Epithelial cell of esophagus (primary cell): Measurements from ENCODE around the gene CCNL1.

DNA sequence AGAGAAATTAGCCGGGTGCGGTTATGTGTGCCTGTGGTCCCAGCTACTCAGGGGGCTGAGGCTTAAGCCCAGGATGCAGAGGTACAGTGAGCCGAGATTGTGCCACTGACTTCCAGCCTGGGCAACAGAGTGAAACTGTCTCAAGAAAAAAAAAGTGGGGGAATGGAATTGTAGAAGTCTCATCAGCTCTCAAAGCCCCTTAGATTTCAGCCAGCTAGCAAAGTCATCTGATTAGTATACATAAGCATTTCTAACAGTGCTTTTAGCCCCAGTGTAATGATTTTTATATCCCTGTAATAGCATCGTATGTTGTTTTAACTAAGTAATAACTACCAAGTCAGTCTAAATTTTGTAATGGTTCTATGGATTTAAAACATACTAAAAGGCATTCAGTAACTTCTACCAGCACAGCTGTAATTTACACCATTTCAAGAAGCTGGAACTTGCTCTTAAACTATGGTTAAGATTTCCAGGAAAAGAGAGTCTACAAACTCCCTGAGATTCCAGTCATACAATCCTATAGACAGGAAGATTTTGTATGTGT lies 33.4 kb downstream of the TIPARP start:
- RRBS: no CpG with 5 or more reads among the region's 4 CpGs

- RRBS: no CpG with 5 or more reads among the region's 3 CpGs
These were observed 44.5 kb upstream of the LEKR1 start for GRCh38 chr3:156781485-156782160.

DNA sequence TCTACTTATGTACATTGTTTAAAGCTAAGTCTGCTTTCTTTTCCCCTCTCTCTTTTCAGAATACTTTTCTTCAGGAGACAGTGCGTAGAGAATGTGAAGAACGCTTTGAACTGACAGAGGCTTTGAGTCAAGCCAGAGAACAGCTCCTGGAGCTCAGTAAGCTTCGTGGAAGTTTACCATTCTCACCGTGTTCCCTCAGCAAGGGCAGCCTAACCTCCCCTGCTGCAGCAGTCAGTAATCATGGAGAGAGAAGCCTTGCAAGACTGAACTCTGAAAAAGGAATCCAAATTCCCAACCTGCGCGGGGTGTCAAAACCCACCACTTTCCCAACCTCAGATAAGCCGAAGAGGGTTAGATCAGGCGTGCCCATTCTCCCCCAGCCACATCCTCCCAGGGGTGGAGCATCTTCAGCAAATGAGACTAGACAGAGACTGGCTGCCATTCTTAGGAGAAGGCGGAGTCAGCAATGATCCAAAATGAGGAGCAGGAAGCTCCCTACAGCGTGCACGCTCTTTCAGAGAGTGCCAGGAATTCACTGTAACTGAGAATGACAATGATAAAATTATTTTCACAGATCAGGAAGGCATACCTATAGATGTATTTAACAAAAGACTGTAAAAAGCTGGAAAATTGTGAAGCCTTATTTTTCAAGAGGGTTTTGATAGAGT lies 114.5 kb downstream of the CCNL1 start:
- RRBS: no CpG with 5 or more reads among the region's 11 CpGs

GRCh38 chr3:157148905-157149647 lies 10.9 kb downstream of the CCNL1 start:
- RRBS: no CpG with 5 or more reads among the region's 4 CpGs

DNA sequence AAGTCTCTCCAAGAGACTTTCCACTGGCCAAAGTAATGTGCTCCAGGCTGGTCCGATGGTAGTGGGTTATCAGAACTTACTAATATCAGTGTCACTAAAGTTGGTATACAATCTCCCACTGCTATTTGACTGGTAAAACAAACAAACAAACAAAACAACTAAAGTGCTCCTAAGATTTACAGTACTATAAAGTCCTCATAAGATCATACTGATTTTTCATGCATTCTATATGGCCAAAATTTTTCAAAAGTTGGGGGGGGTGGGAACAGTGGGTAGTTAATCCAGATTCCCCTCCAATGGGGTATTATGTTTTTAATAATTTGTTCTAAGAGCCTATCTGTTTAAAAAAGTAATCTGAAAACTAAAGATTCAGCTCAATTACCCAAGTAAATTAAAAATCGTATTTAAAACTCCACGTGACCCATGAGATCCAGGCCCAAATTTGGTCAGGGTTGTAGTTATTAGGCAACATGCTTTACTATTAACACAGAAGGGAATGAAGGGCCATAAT lies 6.4 kb downstream of the CCNL1 start:
- RRBS: no CpG with 5 or more reads among the region's 3 CpGs

DNA sequence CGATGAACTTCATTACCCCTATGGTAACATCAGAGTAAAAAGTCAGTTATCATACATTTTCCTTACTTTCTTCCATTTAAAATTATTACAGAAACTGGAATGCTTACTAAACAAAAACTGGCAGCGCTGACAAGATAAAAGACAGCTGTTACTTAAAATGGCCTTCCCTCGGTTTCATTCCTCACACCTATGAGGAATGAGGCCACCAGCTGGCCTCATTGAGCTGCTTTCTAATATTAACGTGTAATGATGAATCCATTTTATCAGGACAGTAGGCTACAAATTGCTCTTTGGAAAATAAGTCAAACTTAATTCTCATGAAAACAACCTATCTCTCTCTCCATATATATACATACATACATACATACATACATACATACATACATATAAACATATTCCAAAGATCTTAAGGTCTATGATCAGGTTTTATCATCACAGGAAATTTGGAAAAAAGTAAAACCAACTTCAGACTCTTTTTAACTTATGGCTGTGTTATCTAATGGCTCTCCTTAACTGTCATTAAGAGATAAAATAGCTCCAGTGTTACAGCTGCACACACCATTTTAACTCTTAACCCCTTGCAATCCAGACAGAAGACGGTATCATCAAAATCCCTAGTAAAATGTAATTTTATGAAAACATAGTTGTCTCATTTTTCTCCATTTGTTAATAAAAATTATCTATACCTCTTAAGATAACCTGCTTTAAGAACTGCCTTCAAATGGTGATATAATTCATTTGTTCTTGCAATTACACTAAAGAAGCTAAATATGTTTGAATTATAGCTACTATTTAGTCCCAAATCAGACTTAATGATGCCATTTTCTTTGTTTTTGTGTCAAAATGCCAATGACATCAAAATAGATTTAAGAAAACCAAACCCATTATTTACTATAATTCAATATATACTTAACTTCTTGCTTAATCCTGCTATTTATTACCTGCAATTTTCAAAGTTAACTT lies 5.1 kb downstream of the CCNL1 start:
- RRBS: no CpG with 5 or more reads among the region's 5 CpGs

- RRBS: no CpG with 5 or more reads among the region's 6 CpGs
These were observed 3.1 kb downstream of the CCNL1 start for GRCh38 chr3:157156925-157157263.

GRCh38 chr3:157159174-157160224 lies at the start of gene CCNL1:
CCNL1 (minus strand) TSS chr3:157160147.
- RRBS: 2% methylated on average over 54 of the region's 103 CpGs

DNA sequence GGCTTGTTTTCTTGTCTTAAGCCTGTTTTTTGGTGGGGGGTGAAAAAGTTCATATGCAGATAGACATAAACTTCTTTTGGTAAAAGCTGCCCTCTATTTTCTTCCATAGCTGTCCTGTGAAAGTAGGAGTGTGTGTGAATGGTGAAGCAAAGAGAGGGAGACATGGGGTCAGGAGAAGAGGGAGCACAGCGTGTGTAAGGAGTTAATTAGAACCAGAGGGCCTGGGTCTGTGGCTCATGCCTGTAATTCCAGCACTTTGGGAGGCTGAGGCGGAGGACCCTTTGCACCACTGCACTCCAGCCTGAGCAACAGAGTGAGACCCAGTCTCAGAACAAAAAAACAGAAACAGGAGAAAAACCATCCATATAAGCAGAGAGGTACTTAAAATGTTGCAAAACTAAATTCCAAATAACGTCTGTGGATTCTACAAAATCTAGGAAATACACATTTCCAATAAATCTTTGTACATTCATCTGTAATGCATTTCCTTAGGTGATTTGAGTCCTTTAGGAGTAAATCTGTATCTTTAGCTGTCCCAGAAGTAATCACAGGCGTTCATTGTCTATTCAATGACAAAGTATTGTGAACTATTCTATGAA lies 16.3 kb upstream of the CCNL1 start:
- RRBS: no CpG with 5 or more reads among the region's 4 CpGs

DNA sequence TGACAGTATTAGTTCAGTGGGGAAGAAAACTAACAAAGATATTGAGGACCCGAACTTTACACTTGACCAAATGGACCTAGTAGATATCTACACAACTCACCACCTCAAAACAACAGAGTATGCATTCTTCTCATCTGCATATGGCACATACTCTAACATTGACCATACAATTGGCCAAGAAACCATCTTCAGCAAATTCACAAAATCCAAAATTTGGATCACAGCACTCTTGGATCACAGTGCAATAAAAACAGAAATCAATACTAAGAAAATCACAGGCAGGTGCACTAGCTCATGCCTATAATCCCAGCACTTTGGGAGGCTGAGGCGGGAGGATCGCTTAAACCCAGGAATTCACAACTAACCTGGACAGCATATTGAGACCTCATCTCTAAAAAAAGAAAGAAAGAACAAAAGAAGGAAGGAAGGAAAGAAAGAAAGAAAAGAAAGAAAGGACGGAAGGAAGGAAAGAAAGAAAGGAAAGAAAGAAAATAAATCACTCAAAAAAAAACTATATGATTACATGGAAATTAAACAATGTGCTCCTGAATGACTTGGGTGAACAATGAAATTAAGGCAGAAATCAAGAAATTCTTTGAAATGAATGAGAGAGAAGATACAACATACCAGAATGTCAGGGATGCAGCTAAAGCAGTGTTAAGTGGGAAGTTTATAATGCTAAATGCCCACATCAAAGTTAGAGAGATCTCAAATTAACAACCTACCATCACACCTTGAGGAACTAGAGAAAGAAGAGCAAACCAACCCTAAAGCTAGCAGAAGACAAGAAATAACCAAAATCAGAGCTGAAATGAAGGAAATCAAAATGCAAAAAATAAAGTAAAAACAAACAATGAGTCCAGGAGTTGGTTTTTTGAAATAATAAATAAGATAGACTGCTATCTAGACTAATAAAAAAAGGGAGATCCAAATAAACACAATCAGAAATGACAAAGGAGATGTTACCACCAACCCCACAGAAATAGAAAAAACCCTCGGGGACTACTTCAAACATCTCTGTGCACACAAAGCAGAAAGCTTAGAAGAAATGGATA lies 29.4 kb upstream of the CCNL1 start:
- RRBS: no CpG with 5 or more reads among the region's 5 CpGs

DNA sequence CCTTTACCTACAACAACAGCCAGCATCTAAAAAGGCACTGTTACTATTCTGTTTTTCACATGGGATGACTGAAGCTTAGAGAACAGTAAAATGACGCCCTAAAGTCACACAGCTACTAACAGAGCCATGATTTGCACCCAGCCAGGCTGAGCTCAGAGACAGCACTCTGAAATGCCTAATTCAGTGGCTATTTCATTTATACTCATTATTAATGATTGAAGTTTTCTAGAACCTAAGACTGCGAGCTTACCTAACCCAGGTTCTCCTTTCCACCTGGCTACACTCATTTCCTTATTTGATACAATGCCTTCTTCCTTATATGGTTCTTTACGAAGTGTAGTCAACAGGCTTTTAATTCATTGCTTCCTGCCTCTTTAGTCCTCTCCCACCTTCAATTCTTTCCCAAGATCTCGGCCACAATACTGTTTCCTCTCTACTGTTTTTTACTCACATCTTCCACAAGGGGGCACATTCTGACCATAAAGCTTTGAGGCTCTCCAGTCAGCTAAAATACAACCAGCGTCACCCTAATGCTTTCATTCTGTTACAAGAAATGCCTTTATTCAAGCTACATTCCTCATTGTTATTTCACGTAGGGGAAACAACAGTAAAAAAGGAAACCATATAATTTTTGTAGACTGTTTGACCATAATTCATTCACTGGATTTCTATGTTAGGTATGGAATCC lies 29.2 kb upstream of the VEPH1 start:
- RRBS: no CpG with 5 or more reads among the region's 6 CpGs

DNA sequence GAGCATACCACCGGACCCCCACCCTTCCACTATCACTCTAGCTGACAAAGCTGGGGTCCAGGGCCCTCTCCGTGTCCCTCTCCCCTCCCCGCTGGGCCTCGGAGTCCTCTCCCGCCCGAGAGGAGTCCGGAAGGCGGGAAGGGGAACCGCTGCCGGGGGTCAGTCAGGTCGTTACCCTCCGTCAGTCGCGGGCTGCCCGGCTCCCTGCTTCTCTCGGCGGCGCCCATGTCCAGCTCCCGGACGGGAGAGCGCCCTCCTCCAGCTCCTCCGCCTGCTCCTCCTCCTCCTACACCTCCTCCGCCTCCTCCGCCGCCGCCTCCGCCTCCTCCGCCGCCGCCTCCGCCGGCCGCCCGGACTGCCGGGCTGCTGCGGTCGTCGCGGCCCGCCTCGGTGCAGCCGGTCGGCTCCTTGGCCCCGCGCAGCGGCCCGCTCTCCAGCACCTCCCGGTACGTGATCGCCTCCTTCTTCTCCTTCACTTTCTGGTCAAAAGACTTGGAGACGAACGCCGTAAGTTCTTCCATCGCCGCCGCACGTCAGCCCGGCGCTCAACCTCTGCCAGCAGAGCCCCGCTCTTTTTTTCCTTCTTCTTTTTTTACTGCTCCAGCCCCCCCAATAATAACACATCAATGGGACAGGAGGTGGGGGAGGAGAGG lies 590 bp downstream of the SHOX2 start:
- RRBS: 2% methylated on average over 30 of the region's 60 CpGs

DNA sequence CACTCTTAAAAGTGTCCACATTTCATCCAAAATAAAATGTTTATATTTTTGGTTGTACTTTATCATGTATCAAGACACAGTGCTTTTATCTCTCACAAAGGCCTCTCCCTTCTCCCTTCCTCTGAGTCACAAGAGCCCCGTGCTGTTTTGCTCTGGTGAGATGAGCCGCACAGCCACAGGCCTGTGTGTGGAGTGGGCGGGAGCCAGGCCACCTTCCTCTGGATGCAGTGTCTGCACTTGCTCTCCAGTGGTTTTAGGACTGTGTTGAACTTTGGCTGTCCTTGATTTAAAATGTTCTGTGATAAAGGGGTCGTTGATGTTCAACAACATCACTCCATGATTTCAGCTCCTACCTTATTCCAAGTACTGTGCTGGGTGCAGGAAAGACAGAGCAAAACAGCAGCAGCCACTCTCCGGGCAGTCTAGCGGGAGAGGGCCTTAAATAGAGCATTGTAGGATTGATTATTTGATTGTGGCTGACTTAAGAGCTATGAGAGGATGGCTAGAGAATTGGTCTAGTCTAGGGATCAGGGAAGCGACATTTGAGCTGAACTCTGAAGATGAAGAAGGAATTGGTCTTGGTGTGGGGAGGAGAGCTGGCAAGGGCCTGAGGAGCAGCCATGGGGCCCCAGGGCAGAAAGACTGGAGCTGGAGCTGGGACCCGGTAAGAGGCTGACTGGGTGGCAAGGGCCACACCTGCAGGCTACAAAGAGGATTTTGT lies 15.2 kb downstream of the RARRES1 start:
- RRBS: no CpG with 5 or more reads among the region's 8 CpGs

DNA sequence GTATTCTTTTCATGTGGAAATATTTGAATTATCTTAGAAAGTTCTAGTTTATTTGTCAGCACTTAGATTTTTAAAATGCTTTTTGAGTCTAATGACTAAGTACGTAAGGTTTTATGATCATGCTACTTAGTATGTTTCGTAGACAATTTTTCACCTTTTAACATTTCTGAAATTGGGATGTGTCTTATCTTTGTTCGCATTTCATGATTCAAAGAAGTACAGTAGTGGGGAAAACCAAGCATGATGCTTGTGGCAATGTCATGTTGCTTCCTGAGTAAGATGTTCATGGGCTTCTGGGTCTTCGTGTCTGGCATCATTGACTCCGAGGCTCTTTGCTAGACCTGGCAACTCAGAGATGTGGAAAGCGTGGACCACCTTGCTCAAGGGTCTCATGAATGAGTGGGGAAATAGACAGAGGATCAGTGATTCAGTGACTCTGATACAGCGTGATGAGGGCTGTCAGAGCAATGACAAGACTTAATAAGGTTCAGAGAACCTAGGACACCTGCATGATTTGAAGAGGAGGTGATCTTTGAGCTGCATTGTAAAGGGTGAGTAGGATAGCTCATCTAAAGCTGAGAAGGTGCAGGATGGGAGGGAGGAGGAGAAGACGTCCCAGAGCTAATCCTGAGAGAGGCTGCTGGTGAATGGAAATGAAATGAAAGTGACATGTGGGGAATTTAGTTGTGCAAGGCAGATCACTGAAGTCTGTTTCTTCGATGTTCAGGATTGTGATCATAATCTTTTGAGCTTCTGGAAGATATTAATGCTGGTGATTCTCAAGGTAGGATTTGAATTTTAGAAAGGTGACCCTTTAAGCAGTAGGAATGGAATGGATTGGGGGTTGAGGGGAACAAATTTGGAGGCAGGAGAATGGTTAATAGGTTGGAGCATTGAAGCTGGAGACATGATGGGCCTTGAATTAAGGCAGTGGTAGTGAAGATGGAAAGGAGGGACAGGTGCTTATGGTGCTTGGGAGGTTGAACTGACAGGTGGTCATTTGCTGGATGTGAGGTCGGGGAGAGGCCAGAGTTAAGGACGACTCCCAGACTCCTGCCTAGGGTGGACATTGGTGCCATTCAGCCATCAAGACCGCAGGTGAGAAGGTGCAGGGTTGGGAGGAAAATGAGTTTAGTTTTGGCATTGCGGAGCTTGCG lies 32.3 kb downstream of the MFSD1 start:
- RRBS: no CpG with 5 or more reads among the region's 14 CpGs

GRCh38 chr3:159763966-159764851 lies 461.0 kb upstream of the C3orf80 start:
- RRBS: under 1% methylated on average over 28 of the region's 67 CpGs

DNA sequence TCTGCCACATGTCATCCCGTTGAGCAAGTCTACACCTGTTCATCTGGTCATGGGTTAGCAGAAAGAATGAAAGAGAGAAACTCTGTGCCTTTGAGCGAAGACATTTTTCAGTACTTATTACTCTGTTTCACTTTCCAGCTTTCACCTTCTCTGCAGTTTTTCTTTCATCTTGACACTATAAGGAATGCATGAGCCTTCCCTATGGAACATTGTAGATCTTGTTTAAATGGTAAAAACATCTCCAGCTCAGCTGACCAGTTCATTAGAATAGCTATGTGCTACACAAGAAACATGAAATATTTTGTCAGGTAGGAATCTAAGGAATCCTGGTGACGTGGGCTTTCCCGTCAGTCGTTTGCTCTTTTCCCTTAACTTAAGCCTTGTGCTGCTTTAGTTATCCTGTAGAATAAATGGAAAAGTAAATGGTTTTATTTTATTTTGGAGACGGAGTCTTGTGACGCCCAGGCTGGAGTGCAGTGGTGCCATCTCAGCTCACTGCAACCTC lies 440.9 kb upstream of the C3orf80 start:
- RRBS: no CpG with 5 or more reads among the region's 7 CpGs

GRCh38 chr3:159790131-159790511 lies 435.1 kb upstream of the C3orf80 start:
- RRBS: no CpG with 5 or more reads among the region's 5 CpGs

DNA sequence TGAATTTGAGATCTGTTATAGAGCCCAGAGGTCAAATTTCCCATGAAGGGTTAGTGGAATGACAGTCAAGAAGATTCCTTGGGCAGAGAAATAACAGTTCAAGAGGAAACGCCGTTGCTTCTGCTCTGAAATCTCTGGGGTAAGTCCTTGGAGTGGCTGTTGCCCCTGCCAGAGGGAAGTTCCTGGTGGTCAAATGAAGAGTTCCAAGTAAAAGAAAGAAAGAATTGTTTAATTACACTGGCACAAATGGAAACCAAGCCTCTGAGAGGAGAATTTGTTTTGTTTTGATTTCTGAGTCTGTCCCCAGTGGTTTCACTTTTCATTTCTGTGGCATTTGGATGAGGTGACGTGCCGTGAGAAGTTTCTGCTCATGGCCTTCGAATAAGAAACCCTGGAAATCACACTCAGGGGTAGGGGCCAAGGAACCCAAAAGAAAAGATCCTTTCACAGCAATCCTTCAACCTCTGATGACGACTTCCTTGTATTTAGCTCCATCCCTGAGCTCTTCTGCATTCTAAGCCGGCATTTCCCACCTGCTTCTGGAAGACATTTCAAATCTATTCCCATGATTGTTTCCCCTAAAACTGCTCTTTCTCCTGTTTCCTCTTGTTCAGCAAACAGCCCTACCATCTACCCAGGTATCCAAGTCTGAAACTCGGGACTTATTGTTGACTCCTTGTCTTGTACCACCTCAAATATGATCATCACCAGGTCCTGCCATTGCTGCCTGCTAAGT lies 313.9 kb upstream of the C3orf80 start:
- RRBS: no CpG with 5 or more reads among the region's 8 CpGs

DNA sequence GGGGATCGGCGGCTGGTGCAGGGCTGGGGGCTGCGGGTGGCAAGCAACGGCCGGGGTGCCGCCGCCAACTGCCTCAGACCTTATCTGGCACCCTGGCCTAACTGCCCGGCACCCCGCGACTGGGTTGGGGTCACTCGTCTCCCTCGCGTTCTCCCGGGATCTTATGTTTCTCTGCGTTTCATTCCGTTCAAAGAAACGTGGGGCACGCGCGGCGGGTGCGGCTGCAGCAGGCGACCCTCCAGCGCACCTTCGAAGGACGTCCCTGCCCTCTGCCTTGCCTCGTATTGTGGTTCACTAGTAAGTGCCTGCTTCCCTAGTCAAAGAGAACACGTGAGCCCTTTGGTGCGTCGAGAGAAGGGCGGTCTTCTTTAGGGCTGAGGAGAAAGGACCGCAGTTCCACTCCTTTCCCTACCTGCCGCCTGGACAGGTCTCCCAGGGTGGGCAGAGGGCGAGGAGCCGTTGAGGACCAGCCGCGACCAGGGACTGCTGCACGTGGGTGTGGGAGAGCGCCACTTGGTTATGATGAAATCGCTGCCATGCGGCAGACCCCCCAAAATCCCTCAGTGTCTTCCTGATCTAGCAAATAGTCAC lies 1.3 kb downstream of the C3orf80 start:
- RRBS: 2% methylated on average over 10 of the region's 41 CpGs